Measurements from ENCODE around the genes ATP12A, CENPJ and PABPC3.

DNA sequence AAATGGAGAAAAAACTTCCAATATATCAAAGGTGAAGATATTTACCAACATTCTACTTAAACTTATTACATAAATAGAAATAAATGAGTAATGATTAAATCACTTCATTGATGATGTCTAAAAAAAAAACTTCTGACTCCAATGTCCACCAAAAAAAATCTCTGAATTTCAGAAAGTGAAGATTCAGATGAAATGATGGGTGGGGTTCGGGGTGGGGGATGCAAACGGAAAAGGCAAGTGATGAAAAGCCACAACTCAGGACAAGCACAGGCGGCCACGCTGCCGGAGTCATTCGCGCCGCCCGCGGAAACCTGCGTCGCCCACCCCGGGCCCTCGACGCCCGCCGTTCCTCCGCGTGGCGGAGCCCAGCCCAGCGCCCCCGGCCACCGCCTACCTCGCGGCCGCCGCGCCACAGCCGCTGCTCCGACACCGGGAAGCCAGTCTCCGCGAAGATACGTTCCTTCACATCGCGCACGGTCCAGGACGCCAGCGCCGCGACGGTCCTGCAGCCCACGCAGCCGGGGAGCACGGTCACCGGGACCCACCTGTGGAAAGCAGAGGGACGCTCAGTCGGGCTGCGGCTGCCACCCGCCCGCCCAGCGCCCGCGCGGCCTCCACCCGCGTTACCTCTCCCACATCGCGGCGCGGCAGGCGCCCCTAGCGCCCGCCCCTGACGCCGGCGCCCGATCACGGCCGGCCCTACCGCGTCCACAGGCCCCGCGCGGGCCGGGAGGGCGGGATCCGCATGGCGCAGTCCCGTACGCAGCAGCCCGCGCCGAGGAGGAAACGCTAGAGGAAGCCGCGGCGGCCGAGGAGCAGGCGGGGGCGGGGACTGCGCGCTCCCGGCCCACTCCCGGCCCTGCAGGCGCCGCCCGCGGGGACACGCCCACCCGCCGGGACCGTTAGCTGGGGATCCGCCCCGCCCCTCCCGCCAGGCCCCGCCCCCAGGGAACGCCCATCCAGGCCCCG lies 58.5 kb downstream of the SACS start:
- RRBS: under 1% methylated on average over 53 of the region's 109 CpGs

DNA sequence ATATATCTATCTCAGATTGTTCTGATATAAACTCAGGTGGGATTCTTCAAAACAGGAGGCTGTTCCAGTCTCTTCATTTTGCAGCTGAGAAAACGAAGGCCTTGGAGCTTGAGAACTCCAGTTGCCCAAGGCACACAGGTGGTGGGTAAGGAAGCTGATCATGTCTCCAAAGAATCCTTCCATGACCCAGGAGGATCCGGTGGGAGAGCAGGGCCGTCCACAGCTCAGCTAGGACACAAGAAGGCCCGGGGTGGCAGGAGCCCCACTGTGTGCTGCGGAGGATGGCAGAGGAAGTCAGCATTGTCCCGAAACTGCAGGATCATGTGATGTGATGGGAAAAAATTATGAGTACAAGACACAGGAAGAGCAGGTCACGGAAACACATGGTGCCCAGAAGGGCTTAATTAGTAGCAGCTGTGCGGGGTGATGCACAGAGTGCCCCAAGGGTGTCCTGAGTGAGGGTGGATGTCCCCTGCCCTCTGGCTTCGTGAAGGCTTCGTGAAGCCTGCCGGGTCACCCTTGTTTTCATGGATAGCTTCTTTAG lies 33.6 kb upstream of the SACS start:
- RRBS: 5% methylated on average over 3 of the region's 11 CpGs

DNA sequence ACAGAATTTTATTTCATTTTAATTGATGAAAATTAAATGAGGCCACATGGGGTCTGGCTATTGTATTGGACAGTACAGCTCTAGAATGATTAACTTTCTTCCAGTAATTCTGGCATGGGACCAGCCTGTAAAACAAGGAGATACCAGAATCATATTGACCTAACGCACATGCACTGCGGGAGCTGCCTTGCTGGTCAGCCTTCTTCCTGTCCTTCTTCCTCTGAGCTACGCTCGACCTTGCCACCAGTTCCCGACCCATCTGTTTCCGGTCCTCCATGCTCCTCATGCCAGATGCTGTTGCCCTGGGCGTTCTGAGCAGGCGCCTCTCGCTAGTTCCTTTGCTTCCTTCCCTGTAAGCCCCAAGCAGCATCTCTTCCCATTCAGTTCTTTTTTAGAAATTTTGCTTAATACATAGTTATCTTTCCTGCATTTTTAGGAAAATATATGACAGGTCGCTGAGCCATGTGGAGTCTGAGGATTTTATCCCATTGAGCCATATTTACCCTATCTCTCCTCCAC lies 38.5 kb downstream of the TNFRSF19 start:
- RRBS: no CpG with 5 or more reads among the region's 10 CpGs

GRCh38 chr13:23728621-23729422 lies 158.6 kb downstream of the TNFRSF19 start:
- RRBS: no CpG with 5 or more reads among the region's 8 CpGs

GRCh38 chr13:23915206-23915821 lies 26.1 kb upstream of the MIPEP start:
- RRBS: no CpG with 5 or more reads among the region's 4 CpGs

- RRBS: no CpG with 5 or more reads among the region's 5 CpGs
These were observed 121.7 kb upstream of the SPATA13 start for GRCh38 chr13:24038708-24039384.

DNA sequence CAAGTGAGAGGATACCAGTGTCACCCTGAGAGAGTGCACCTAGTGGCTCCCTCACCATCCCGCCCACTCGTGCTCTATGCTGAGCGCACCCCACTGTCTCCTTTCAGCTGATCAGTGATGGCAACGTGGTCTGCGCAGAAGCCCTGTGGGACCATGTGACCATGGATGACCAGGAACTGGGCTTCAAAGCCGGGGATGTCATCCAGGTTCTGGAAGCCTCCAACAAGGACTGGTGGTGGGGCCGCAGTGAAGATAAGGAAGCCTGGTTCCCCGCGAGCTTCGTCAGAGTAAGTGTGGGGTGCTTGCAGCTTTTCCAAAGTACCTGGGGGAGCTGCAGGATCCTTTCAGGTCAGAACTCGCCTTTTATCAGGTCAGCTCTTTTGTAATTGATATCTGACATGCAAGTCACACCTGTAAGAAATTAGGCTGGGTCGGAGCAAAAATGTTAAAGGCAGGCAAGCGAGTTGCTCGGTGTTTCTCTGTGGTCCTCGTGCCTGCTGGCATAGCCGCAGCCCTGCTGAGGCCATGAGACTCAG lies 23.2 kb upstream of the C1QTNF9 start:
- RRBS: no CpG with 5 or more reads among the region's 16 CpGs

GRCh38 chr13:24302636-24303489 lies 6.5 kb upstream of the C1QTNF9 start:
- RRBS: no CpG with 5 or more reads among the region's 16 CpGs

DNA sequence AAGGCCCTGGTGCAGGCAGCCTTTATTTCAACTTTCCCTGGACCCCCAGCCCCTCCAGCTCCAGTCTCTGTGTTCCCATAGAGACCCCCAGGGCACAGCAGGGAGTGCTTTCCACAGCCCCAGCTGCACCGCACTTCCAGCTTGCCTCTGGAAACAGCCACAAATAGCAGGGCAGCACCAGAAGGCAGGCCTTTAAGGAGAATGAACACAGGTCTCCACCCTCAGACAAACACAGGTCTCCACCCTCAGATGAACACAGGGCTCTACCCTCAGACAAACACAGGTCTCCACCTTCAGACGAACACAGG lies 51.6 kb downstream of the C1QTNF9 start:
- RRBS: no CpG with 5 or more reads among the region's 2 CpGs

DNA sequence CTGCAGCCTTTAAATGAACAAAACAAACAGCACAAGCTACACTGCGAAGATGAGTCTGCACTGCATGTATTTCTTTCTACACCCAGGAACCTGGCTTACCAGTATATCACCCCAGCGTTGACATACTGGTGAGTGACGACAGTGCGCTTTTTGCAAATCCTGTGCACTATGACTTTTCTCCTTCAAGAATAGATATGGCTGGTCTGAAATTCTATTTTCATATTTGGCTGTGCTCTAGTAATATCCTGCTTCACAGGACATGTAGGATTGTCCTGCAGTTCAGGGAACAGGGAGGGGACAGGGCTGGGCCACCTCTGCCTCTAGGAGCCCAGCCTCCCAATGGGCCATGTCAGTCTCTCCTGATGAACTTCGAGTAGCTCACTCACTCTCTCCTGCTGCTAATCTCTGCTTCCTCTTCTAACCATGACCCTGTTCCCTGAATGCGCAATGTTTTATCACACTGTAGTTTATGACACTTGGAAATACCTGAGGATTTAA lies 9.4 kb downstream of the PARP4 start:
- RRBS: no CpG with 5 or more reads among the region's 6 CpGs

- RRBS: 2% methylated on average over 50 of the region's 74 CpGs
These were observed at the start of gene ATP12A for GRCh38 chr13:24680203-24680901. TSS of gene ATP12A (plus strand) at chr13:24680408.

DNA sequence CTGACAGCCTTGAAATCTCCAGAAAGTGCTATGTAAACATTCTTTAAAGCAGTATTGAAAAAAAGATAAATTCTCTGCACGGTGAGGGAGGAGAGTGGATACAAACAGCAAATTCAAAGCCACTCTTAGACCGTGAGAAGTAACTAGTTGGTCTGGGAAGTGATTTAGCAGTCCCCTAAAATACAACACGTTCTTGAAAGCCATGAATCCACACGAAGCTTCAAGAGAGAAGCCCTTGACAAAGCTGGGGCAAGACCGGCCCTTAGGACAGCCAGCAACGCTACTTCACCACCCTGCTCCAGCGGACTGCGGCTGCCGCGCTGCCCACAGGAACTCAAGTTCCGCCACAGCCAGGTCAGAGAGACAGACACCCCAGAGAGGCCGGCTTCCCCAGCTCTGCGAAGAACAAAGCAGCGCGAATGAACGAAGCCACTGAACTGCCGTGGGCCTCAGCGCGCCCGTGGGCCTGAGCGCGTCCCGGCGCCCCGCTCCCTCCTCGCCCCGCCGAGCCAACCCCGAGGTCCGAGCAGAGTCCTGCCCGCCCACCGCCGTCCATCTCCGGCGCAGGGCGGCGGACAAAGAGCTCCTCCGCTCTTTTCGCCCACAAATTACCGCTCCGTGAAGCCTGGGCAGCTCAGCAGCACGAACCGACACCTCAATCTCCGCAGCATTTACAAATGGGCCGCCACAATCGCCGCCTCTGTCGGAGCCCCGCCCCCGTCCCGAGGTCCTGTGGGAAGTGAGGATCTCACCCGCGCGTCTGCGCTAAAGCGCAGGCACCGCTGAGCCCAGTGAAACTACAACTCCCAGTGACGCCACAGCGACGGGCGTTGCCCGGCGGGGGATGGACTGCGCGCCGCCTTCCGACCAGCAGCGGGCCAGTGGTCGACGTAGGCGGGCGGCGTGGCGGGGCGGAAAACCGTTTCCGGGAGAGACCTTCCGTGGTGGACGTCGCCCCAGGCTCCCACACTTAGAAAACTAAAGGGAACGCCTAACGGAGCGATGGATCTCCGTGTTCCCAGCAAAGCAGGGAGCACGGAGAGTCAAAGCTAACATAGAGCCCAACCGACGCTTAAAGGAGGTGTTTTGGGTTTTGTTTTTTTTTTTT lies at the start of gene CENPJ:
TSS of gene CENPJ (minus strand) at position 713 of the 1,108 bp plus-strand sequence.
- RRBS: under 1% methylated on average over 32 of the region's 87 CpGs

DNA sequence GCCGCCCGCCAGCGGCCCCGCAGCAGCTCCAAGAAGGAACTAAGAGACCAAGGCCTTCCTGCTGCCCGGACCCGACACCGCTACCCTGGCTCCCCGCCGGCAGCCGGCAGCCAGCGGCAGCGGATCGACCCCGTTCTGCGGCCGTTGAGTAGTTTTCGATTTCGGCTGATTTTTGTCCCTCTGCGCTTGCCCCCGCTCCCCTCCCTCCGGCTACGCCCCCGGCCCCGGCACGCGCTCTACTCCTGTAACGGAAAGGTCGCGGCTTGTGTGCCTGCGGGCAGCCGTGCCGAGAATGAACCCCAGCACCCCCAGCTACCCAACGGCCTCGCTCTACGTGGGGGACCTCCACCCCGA lies at the start of gene PABPC3:
TSS of gene PABPC3 (plus strand) at position 230 of the 354 bp plus-strand sequence.
- RRBS: 32% methylated on average over 6 of the region's 36 CpGs

DNA sequence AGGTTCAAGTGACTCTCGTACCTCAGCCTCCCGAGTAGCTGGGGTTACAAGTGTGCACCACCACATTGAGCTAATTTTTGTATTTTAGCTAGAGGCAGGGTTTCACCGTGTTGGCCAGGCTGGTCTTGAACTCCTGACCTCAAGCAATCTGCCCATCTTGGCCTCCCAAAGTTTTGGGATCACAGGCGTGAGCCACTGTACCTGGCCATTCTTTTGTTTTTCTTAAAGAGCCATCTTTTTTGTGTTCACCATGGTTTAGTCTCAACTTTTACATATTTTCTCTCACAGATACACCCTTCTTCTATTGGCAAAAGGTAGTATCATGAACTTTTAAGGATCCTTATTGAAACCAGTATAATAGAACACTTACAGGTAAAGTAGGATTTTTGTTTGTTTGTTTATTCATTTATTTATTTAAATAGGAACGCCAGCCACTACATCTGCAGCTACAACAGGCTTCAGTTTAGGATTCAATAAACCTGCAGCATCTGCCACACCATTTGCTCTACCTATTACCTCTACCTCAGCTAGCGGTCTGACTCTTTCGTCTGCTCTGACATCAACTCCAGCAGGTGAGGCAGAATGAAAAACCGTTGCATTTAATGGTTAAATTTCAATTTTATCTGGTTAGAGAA lies 11.2 kb downstream of the NUP58 start:
- RRBS: no CpG with 5 or more reads among the region's 8 CpGs

GRCh38 chr13:25888049-25888756 lies 163.6 kb downstream of the SHISA2 start:
- RRBS: no CpG with 5 or more reads among the region's 8 CpGs

- RRBS: no CpG with 5 or more reads among the region's 5 CpGs
These were observed 80.4 kb downstream of the SHISA2 start for GRCh38 chr13:25971417-25971827.

DNA sequence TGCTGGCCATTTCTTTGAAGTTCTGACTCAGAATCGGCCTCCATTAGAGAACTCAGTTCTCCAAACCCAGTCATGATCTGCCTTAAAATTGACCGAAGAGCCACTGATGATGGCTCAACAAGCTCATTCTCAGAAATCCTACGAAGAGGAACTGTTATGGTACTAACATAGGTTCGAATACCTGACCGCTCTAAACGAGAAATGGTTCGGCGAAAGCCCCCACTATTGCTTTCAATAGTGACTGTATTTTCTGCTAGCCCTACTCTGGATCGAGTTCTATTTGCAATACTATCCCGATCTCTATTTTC lies 7.8 kb downstream of the RNF6 start:
- RRBS: no CpG with 5 or more reads among the region's 10 CpGs

DNA sequence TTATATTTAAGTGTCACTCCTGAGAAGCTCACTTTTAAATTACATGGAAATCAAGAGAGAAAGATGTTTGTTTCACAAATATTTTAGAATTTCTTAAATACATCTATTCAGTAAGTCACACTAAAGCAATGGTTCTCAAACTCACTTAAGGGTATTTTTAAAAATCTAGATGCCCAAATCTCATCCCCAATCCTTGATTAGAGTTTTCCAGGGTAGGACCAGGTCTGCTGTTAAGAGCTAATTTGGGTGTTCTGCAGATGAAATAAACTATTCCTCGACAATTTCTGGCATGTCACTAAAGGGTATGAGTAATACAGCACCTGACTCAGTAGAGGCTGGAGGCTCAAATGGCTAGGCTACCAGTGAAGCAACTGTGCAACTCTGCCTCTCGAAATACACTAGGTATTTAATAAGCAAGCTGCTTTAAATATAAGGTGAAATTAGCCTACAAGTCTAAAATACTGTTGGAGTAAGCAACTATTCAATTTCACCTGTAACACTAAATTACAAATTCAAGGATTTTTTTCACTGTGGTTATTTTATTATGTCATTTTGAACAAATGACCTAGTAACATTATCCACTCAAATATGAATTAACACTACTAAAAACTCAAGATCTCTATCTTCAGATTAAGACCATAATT lies 1.6 kb downstream of the RNF6 start:
- RRBS: no CpG with 5 or more reads among the region's 2 CpGs

- RRBS: no CpG with 5 or more reads among the region's 12 CpGs
These were observed 560 bp upstream of the RNF6 start for GRCh38 chr13:26222662-26223085.

- RRBS: no CpG with 5 or more reads among the region's 7 CpGs
These were observed 1.0 kb downstream of the CDK8 start for GRCh38 chr13:26255057-26255243.

Measured in epithelial cell of prostate (primary cell).